ENCODE measurements around a stretch of chr1.

DNA sequence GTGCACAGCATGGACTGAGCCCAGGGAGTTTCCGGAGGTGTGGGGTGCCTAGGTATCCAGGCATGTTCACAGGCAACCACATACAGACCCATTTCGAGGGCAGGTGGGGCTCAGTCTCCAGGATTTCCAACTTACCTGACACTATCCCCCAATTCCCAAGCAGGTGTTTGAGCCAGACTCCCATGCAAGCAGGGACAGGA lies 65.0 kb upstream of the IRF2BP2 start:
- RRBS, 2 experiments: no CpG with 5 or more reads among the region's 2 CpGs

- RRBS, 2 experiments: no CpG with 5 or more reads among the region's 15 CpGs
Measured at GRCh38 chr1:234675949-234676690, 66.1 kb upstream of the IRF2BP2 start.

DNA sequence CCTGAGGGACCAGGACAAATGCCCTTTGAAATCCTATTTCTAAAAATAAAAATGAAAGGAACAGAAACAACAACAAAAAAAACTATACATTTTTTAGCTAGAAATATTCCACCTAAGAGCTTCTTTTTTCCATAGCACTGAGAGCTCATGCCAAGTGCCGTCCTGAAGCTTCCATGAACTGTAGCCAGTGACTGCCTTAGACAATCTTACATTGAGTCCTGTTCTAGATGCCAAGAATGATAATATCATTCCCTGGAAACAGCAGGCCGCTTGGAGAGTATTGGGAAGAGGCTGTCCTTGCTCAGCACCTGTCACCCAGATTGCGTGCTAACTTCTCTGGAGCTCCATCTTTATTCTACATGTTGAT lies 82.9 kb upstream of the IRF2BP2 start:
- RRBS, 2 experiments: no CpG with 5 or more reads among the region's 3 CpGs

- RRBS, 2 experiments: no CpG with 5 or more reads among the region's 8 CpGs
Measured at GRCh38 chr1:234825454-234826221, 215.7 kb upstream of the IRF2BP2 start.

- RRBS, 2 experiments: no CpG with 5 or more reads among the region's 6 CpGs
Measured at GRCh38 chr1:234863462-234863959, 253.5 kb upstream of the IRF2BP2 start.

DNA sequence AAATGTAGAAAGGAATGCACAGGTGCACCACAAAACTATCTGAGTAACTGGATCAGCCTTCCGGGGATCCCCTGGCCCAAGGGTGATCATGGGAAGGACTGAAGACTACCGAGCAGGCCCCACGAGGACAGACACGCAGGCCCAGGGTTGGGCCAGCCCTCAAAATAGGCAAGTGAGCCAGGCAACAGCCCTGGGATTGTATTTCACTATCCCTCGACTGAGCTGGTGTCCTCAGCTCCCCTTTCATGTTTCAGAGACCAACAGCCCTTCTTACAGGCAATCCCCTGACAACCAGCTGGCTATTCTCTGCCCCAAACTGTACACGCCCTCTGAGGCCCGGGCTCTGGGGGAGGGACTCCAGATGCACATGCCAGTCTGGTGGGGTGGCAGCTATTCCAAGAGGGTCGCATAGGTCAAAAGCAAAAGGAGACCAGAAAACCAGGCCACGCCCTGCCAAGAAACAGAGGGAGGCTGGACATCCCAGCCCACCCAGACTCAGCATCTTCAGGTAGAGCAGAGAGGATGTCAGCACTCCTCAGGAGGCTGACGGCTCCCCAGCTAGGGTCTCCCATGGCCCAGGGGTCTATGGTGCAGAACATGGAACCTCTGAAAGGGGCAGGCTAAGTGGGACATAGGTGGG lies 243.0 kb downstream of the TOMM20 start:
- RRBS, 2 experiments: no CpG with 5 or more reads among the region's 10 CpGs

DNA sequence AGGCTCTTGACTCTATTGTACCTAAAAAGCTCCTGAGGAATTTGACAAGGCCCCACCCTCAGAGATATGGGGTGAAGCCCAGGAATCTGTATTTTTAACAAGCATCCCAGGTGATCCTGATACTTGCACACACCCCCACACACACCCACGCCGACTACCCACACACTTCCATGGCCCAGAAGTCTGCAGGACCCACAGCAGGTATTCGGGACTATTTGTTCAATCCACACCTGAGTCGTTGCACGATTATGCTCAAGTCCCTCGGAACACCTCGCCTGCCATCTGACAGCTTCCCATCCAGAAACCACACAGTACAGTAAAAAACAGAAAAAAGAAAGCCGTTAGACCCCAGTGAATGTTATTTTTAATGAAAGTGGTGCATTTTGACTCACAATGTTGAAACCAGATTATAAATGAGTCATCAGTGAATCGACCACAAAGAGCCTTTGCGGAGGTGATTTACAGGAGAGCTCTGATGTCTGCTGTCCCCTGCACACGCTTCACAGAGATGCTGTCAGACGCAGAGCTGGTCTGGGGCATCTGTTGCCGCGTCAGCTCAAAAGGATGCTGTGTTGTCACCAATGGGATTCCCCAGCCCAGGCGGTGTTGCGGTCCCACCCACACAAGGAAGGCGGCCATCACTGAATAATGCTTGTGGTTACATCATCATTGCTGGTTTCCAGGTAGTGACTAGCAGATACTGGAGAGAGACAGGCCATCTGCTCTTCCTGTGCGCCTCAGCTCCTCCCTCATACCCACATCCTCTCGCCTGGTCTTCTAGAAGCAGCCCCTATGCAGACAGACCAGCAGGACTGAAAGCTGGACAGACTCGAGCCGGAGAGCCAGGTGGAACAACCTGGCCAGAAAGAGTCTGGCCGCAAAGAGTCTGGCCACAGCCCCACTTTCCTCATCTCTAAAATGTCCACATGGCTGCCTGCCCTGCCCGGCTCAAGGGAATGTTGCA lies 116.9 kb downstream of the TOMM20 start:
- RRBS, 2 experiments: 18 to 50% methylated on average over 1 to 2 of the region's 23 CpGs

DNA sequence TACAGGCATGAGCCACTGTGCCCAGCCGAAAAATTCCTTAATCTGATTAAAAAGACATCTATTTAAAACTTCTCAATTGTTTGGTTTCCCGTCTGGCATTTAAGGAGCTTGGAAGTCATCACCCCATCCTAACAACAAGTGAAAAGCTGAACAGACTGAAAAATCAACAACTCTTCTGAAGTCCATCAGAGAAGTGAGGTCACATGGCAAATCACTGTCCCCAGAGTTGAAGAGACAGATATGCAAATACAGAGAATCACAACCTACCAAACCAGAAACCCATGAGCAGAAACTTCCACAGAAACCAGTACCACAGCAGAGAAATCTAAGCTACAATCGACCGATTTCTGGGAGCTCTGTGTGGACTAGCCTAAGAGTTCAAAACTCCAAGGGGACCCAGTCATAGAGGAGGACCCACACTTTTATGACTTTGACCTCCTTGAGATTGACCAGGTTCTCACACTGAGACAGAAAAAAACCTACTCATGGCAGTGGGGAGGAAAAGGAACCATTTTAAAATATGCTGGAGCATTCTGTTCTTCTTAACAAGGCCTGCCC lies 93.8 kb downstream of the TOMM20 start:
- RRBS, 2 experiments: no CpG with 5 or more reads among the region's 4 CpGs

DNA sequence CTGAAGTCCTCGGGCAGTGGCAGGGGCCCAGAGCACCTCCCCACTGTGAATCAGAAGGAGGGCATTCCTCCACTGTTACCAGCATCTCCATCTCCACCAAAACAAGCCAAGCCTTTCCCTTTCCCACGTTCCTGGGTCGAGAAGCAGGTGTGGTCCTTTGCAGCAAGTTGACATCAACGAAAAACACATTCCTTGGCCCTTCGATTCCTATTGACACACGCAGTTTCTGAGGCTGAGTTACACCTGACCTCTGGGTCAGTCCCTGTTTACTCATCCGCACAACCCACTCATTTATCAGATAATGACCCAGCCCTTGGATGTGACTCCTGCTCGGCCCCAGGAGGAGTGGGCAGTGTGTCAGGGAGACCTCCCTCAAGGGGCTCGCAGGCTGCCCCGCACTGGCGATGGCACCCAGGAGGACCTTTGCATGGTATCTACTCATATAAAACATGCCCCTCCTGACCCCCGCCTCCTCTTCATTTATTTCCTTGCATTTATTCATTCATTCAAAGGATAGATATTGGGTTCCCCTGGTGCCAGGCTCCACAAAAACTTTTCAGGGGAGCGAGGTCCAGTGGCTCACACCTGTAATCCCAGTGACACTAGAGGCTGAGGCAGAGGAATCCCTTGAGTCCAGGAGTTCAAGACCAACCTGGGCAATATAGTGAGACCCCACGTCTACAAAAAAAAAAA lies 60.2 kb downstream of the TOMM20 start:
- RRBS, 2 experiments: no CpG with 5 or more reads among the region's 14 CpGs

- RRBS, 2 experiments: 56 to 62% methylated on average over 6 of the region's 14 CpGs
Measured at GRCh38 chr1:235099974-235100743, 28.5 kb downstream of the TOMM20 start.

GRCh38 chr1:235107787-235108911 lies 20.5 kb downstream of the TOMM20 start:
- RRBS, 2 experiments: no CpG with 5 or more reads among the region's 12 CpGs

DNA sequence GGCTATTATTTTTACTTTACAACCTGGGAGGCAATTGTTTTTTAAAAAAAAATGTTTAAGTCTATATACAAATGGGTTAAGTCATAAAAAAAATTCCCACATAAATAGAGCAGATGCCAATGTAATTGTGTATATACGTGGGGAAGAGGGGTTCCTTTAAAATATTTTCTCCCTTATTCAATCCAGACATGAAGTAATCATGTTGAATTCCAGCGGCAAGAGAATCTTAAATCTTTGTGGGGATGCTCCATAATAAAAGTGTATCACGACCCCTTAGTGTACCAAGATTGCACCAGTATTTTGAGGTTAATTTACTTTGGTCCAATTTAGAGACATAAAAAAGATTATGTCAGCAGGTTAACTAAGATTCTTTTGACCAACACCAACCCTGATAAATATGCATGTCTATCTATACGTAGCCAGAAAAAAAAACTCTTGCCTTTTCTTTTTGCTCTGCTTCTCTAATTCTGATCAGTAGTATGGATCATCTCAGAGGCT lies 62.0 kb downstream of the ARID4B start:
- RRBS, 2 experiments: no CpG with 5 or more reads among the region's 4 CpGs

- RRBS, 2 experiments: no CpG with 5 or more reads among the region's 2 CpGs
Measured at GRCh38 chr1:235297765-235297989, 30.3 kb downstream of the ARID4B start.

GRCh38 chr1:235301903-235302148 lies 26.2 kb downstream of the ARID4B start:
- RRBS, 2 experiments: no CpG with 5 or more reads among the region's 7 CpGs

DNA sequence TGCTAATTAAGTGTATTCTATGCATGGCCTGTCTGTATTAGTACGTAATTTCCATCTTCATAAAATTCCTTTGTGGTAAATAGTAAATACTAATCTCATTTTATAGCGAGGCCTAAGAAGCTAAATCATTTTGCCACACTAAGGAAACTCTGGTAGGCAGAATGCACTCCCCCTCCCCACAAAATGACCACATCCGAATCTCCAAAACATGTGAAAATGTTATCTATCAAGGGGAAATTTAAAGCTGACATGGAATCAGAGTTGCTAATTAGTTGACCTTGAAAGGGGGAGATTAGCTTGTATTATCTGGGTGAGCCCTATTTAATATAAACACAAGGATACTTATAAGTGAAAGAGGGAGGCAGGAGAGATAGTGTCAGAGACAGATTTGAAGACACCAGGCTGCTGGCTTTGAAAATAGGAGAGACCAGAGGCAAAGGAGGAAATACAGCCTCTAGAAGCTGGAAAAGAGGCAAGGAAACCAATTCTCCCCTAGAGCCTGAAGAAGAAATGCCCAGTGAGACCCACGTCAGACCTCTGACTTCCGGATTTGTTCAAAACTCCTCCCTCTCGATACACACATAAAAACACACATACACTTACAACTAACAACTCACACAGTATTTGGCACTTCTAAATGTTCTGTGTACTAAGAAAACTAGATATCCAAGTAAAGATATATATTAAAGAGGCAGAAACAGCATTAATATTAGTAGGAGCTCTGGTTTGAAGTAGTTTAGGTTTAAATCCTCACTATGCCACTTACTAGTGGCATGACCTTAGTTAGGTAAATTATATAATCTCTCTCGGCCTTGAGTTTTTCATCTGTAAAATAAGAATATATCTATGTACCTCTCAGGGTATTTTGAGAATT lies 23.0 kb downstream of the ARID4B start:
- RRBS, 2 experiments: no CpG with 5 or more reads among the region's 7 CpGs

DNA sequence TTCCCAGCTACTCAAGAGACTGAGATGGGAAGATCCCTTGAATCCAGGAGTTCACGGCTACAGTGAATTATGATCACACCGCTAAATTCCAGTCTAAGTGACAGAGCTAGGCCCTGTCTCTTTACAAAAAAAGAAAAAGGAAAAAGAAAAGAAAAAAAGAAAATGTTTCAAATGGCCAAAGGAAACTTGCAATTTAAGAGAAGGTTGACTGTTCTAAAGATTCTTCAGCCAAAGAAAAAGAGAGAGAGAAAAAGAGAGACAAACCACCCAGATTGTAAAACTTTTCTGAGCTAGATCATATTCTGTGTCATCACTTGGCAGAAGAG lies 20.7 kb downstream of the ARID4B start:
- RRBS, 2 experiments: no CpG with 5 or more reads among the region's 2 CpGs

DNA sequence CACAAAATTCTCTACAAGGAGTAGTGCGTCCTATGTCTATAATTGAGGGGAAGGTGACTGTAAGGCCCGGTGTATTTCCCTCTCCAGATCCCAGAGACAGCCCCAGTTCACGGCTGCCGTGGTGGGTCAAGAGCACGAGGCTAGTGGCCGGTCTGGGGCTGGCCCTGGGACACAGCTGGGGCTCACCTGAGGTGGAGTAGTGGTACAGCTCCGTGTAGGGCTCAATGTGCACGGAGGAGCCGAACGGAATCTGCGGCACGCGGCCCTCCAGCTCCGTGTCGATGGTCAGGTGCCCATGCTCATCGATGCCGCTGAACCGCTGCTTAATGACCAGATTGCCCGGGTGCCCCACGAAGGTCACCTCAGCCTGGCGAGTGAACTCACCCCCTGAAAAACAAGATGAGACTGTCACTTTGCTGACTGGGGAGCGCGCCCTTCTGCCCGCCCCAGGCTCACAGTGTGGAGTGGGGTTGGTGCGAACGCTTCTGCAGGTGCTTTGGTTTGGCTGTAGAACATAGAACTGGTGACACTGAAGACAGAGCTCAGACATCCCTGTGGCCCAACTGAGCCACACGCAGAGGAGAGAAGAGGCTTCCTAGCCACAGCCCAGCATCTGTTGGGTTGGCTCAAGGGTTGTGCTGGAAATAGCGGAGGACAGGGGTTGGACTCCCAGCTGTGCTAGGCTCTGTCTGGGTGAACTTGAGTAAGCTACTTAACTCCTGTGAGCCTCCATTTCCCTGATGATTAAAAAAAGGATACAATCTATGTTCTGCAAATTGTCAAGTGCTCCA lies 35.3 kb downstream of the NID1 start:
- RRBS, 2 experiments: 67 to 79% methylated on average over 1 to 4 of the region's 28 CpGs

- RRBS, 2 experiments: no CpG with 5 or more reads among the region's 12 CpGs
Measured at GRCh38 chr1:236067727-236068423, 3.0 kb upstream of the NID1 start.

- RRBS, 2 experiments: no CpG with 5 or more reads among the region's 4 CpGs
Measured at GRCh38 chr1:236090828-236091174, 25.9 kb upstream of the NID1 start.

DNA sequence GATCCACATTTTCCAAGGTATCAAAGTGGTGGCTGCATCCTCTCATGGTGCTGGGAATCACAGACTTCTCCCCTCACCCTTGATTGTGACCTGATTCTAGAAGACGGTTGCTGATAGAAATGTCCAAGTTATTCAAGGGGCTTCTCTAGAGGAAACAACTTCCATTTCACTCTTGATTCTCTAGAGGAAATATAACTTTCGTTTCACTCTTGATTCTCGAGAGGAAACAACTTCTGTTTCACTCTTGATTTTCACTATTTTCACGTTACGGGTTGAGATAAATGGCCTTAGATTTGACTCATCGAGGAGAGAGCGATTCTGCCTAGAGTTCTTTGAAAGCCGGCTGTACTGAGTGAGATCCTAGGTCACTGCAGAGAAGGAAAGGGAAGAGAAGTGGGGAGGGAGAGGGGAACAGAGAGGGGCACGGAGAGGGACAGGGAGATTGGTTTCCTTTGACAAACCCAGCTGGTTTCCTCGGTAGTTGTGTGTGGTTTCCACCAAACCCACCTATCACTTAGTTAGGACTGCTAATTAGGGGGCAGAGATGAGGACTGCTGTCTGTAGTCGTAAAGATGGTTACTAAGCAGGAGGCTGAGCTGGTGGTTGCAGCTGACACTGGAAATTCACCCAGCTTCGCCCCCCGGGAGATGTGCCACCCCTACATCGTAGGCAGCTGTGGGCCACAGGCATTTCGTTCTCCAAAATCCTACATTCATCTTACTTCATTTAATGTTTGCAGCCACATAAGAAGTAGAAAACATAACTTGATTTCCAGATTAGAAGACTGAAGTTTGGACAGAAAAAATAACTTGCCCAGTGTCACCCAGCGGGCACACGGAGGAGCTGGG lies 21.6 kb upstream of the GPR137B start:
- RRBS, 2 experiments: no CpG with 5 or more reads among the region's 17 CpGs